ENCODE data around the genes HES5 and PRDM16.

- PRO-cap, 2 experiments = no peak in any of the 2 experiments
Observed at GRCh38 chr1:2182231-2182843, 12.2 kb downstream of the FAAP20 start.

- PRO-cap, 2 experiments = peak in 1 of 2 experiments; most common plus-strand start chr1:2193872 (in 1); most common minus-strand start chr1:2193705 (in 1)
Observed at GRCh38 chr1:2193611-2194232, 850 bp downstream of the FAAP20 start.

GRCh38 chr1:2239101-2239748 lies 11.1 kb downstream of the SKI start:
- PRO-cap, 2 experiments = no peak in any of the 2 experiments

DNA sequence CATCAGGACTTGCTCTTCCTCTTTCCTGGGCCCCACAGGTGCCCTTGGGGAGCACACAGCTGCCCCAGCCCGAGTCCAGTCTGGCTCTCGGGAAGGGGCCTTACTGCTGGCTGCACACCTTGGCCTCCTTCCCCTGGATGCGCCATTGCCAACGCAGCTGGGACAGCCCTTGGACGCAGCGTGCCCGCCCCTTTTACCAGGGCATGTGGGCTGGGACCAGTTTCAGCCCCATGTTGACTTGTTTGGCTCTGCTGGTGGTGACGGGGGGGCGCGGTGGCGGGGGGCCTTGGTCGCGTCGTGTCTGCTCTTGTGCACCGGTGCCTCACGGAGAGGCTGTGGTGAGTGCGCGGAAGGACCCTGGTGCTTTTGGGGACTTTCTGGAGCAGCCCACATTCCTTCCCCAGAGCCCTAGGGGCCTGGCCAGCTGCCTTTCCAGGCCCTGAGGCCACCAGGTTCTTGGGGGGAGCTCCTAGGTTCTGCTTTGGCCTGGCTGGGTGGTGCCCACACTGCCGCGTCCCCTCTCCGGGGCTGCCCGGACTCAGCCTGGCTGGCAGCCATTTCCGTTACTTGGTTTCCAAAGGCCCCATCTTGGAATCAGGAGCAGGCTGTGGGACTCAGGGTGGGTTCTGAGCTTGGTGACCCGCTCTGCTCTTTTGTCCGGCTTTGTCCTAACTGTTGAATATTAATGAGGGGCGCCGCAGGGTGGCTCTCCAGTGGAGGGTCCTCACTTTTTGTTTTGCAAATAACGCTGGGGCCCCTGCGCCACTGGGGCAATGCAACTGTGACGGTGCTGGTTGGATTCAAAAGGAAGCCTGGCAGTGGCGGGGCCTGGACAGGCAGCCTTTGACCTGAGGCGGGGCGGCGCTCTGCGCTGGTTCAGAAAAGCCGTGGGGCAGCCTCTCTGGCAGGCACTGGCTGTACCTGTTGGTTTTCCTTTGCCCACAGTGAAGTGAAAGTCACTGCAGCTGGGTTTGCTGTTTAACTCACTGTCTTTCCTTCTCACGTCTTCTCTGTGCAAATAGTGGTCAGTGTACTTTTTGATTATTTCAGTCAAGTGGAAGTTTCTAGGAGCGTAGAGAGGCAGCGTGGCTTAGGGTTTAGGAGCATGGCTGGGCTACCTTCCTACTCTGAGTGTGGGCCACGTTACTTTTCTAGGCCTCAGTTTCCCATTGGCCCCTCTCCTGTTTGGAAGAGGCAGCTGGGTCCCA lies 20.0 kb downstream of the SKI start:
- PRO-cap, 2 experiments = peak in 1 of 2 experiments; most common plus-strand start position 959 of the sequence (in 1)

DNA sequence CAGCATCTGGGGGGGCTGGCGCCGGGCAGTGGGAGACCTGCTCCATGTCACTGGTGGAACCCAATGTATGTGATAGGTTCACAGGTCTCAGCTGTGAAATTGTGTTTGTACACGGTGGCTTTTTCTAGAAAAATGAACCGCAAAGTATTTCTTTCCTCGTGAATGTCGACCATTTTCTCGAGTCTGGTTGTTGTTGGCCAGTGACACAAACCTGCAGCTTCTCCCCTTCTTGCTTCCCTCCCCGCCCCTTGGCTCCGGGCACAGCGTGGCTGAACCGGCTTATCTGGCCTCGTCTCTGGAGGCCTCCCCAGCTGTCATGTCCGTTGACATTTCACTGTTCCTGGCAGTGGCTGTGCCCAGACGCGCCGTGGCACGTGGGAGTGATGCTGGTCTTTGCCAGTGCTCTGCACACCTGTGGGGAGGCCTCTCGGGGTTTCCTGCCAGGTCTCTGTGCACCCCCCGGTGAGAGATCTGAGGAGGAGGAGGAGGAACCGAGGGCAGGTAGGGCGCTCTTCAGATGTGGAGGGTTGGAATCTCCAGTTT lies 23.6 kb downstream of the SKI start:
- PRO-cap, 2 experiments = no peak in any of the 2 experiments

GRCh38 chr1:2252272-2253296 lies 24.5 kb downstream of the SKI start:
- PRO-cap, 2 experiments = no peak in any of the 2 experiments

GRCh38 chr1:2254932-2255770 lies 27.0 kb downstream of the SKI start:
- PRO-cap, 2 experiments = no peak in any of the 2 experiments

GRCh38 chr1:2273228-2274112 lies 45.4 kb downstream of the SKI start:
- PRO-cap, 2 experiments = no peak in any of the 2 experiments

DNA sequence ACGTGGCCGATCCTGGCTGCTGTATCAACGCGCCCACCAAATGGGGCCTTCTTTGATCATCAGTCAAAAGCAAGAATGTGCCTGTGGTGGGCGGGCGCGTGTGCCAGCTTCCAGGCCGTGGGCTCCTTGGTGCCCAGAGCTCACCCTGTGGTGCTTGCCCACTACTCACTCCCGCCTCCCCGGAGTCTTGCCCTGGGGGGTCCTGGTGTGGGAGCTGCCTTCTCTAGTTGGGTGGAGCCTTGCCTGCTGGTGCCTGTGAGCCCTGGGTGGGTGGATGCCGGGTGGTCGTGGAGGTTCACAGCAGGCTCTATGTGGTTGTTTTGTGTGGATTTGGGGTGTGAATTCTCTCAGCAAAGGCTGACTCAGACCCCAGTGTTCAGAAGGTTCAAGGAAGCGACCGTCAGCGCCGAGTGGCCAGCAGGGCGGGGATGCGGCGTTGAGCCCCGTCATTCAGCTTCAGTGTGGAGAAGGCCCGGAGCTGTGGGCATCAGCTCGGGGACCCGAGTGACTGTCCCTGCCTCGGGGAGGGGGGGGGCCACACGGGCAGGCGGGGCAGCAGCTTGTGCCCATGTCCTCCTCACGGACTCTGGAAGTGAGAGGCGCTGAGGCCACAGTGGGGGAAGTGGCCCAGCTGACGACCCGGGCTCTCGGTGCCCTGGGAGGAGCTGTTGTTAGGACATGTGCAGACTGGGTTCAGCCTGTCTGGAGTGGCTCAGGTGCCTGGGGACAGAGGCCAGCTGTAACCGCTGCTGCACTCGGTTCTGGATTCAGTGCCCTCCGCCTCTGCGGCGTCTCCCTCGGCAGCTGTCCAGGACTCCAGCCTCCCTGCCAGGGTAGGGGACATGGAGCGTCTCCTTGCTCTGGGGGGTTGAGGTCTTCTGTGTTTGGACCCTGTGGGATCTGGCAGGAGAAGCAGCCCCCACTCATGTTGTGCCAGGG lies 70.9 kb downstream of the SKI start:
- PRO-cap, 2 experiments = no peak in any of the 2 experiments

- PRO-cap, 2 experiments = no peak in any of the 2 experiments
Observed at GRCh38 chr1:2307568-2308028, 79.5 kb downstream of the SKI start.

DNA sequence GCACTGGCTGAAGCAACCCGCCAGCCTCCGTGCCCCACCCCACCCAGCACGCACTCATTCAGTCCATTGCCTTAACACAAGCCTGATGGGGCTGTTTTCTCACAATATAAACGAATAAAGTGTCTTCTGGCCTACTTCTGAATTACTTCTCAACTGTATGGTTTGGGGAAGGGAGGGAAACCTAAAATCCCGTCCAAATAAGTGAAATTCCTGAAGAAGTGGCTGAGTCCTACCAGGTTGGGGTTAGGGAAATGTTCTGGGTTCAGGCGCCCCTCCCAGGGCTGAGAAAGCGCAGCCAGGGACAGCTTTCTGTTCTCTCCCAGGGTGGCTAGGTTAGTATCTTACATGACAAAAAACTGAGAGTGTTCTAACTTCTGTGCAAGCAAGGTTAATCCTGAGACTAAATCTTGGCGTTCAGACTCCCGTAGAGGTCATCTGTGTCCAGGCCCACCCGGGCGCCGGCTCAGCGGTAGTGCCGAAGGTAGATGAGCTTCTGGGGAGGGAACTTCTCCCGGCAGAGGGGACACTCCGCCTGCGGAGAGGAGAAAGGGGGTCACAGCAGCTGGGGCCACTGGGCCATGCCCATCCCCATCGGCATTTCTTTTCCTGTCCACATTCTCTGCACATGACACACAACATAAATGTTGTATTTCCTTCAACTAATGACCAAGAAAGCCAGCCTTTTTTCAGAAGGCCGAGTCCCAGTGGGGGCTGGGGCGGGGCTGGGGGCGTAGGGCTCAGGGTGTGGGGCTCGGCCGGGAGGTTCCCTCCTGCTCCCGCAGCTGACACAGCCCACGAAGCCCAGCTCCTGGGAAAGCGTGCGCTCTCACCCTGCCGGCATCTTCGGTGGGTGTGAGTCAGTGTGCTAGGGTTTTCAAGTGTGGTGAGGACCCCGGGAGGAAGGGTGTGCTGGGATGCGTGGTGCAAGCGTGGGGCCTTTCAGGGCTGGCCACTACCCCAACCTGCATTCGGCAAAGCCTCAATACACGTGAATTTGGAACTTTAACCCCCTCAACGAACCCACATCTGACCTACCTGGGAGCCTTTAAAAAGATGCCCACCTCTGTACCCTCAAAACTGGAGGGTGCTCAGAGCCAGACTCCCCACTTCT lies 6.7 kb downstream of the PEX10 start:
- PRO-cap, 2 experiments = no peak in any of the 2 experiments

- PRO-cap, 2 experiments = no peak in any of the 2 experiments
Observed at GRCh38 chr1:2467038-2467754, 8.9 kb upstream of the PLCH2 start.

DNA sequence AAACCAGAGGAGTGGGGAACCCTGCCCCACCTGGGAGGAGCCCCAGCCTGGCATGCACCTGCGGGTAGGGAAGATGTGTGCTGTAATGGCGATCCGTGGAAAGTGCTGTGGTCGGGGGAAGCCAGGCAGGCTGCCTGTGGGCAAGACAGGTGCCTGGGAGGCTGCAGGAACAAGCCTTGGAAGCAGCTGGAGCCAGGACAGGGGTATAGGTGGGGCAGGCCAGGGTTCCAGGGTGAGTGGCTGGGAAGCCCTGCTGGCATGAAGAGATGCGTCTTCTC lies 641 bp upstream of the PANK4 start:
- PRO-cap, 2 experiments = no peak in any of the 2 experiments

DNA sequence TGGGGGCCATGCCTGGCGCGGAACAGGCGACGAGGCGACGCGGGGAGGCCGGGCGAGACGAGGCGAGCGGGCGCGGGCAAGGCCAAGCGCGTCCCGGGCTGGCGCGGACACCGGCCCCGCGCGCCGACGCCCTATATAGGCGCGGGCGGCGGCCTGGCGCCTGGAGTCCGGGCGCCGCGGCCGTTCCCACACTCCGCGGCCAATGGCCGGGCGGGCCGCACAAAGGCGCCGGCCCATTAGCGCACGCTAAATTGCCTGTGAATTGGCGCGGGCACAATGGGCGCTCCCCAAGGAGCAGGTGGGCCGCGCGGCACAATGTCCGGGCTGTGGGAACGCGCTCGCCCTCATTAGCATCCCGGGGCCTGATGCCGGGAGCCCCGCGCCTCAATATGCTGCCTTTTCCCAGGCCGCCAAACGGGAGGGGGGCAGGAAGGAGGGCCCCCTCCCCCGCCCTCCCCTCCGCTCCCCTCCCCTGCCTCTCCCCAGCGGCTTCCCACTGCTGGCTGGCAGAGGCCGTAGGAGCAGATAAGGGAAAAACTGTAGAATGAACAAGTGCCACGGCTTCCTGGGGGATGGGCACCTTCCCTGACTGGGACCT lies at the start of gene HES5:
Gene HES5 (minus strand): TSS at position 109 of the 598 bp plus-strand sequence.
- PRO-cap, 2 experiments = no peak in any of the 2 experiments

GRCh38 chr1:2813873-2814148 lies 12.3 kb upstream of the TTC34 start:
- PRO-cap, 2 experiments = no peak in any of the 2 experiments

DNA sequence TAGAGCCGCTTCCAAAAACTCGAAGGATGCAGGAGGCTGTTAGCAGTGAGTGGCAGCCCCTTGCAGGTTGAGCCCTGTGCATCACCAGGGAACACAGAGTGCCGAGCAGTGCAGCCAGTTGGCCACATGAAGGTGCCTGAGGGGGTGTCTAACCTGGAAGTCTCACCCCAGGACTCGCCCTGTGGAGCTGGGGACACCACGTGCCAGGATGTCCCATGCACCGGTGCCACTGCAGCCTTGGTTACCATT lies 17.0 kb upstream of the ACTRT2 start:
- PRO-cap, 2 experiments = no peak in any of the 2 experiments

GRCh38 chr1:3067994-3068218 lies 1.1 kb upstream of the PRDM16 start:
- PRO-cap, 2 experiments = no peak in any of the 2 experiments

DNA sequence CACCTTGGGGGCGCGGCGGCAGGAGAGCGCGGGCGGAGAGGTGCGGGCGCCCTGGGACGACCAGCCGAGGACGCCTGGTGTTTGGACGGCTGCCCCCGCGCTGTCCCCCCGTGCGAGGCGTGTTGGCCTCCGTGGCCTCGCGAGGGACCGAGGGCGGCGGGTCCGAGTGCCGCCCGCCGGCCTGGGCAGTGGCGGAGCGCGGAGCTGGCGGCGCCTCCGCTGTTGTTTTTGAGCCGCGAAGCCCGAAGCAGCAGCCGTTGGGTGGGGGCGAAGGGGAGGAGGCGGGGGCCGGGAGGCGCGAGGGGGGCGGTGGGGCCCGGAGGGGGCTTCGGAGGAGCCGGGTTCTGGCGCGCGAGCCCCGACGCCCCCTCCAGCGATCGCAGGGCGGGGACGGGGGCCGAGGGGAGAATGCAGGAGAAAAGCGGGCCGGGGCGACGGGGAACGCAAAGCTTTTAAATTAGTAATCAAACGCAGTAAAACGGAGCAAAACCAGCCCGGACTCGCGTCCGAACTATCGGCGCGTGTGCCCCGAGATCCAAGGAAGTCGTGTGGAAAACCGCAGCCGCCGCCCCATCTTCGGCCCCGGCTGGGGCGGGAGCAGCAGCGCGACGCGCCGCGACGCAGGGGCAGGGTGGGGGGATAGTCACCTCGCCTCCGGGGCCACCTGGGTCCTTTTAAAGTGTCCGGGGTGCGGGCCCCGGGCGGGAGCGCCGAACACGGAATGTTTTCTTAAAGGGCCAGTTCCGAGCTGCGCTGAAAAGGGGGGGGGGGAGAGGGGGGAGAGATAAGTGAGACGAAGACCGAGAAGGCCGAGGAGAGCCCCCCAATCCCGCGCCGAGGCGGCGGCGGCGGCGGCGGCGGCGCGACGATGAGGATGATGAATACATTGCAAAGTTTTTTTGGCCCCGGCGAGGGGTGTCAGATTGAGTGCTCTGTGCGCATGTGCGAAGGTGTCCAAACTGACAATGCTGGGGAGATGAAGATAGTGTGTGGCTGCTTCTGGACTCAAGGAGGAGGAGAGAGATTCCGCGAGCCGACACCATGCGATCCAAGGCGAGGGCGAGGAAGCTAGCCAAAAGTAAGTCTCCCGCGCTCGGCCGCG lies at the start of gene PRDM16:
Gene PRDM16 (plus strand): TSS at position 985 of the 1,102 bp plus-strand sequence.
- PRO-cap, 2 experiments = peak in 1 of 2 experiments; most common plus-strand start position 538 of the sequence (in 1); most common minus-strand start position 546 of the sequence (in 1)

DNA sequence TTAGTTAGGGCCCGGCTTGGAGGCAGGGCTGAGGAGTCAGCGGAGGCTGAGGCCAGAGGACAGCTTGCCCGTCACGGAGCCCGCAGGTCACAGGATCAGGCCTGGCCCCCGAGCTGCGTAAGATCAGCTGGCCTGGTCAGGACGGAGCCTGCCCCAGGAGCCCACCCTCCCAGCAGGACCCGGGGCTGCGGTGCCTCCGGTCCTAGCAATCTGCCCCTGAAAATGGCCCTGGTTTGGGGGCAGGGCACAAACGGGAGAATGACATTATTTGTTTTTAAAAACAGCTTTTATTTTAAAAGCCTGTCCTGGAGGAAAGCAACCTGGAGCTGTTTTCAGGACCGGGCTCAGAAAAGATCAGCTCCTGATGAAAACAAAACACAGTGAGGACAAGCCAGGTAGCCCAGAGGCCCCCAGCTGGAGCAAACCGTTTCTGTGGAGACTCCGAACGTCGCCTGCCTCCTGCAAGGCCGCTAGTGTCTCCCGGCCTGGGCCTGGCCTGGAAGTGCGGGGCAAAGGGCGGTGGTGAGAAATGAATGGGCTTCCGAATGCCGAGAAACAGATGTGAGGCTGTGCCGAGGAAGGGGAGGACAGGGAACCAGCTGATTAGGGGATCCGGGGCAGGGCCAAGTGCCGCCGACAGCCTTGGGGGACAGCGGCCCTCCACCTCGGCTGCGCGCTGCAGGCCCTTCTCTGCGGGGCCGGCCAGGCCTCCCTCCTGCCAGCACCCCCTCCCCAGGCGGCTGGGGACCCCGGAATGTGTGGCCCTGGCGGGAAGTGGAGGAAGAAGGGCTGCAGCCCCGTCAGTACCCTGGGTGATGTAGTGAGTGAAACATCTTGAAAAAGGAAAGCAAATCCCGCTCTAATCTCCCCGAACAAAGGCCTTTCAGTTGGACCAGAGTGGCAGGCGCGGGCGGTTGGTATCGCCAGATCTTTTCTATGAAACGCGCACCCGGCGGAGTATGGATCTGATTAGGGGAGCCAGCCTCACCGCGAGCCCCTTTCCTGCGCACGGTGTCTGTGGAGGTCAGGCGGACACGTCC lies 52.4 kb downstream of the PRDM16 start:
- PRO-cap, 2 experiments = no peak in any of the 2 experiments

DNA sequence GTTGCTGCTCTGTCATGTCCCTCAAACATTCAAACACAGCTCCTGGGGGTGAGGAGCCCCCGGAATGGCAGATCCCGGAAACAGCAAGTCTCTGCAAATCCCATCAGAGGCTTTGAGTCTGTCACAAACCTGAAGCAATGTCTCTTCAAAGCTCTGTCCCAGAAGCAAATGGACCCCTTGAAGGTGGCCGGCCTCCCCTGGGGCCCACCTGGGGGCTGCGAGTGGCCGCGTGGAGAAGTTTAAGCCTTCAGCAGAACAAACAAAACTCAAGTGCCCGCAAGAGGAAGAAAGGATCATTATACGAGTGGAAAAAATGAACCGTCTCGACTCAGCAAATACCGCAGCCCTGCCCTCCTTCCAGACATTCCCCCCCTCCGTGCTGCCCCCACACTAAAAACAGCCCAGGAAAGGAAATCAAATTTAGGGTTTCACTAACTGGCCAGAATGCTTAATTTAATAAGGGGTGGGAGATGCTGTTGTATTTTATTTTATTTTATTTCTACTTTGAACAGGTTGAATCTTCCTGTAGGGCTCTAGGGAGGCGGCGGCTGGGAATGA lies 53.4 kb downstream of the PRDM16 start:
- PRO-cap, 2 experiments = no peak in any of the 2 experiments